Mesothelial cell of epicardium (in vitro differentiated cells): Measurements from ENCODE around the gene SGPL1.

- PRO-cap, result unidirectional peak, plus-strand start at chr10:70815914; unidirectional peak, plus-strand start at chr10:70815949; unidirectional peak, plus-strand start at chr10:70816037
Measured at GRCh38 chr10:70815554-70816161, at the start of gene SGPL1. Gene SGPL1 (plus strand): TSS chr10:70815948.

GRCh38 chr10:70816162-70817175 is 721 bp downstream of the SGPL1 start:
- PRO-cap, result no peak

GRCh38 chr10:70885806-70886353 is 2.5 kb downstream of the PCBD1 start:
- PRO-cap, result no peak

- PRO-cap, result no peak
Measured at GRCh38 chr10:70917881-70918288, 29.5 kb upstream of the PCBD1 start.

DNA sequence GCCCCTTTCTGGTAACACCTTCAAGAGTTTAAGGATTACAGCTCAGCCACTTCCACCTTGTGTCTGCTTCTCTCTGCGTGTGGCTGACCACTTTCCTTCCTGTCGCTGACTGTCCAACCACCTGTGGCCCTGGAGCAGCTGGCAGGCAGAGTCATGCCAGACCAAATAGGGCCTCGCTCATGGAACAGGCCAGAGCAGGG is 97.3 kb upstream of the PCBD1 start:
- PRO-cap, result no peak

DNA sequence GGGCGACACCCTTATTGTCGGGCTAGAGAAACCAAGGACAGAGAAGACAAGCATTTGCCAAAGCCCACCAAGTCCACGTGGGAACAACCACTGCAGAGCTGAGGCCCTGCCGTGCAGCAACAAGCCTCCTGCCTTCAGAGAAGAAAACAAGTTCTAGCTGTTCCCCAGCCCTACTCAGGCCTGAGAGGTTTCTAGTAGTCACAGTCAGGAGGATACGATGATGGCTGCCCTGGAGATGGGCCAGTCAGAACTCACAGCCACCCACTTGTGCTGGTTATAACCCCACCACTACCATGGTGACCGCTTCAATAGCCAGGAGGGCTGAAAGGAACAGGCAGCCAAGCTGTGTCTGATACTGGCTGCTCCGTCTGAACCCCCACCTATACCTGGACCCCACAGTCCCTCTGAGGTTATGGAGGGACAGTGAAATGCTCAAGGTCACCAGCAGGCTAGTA is 125.7 kb upstream of the PCBD1 start:
- PRO-cap, result no peak

DNA sequence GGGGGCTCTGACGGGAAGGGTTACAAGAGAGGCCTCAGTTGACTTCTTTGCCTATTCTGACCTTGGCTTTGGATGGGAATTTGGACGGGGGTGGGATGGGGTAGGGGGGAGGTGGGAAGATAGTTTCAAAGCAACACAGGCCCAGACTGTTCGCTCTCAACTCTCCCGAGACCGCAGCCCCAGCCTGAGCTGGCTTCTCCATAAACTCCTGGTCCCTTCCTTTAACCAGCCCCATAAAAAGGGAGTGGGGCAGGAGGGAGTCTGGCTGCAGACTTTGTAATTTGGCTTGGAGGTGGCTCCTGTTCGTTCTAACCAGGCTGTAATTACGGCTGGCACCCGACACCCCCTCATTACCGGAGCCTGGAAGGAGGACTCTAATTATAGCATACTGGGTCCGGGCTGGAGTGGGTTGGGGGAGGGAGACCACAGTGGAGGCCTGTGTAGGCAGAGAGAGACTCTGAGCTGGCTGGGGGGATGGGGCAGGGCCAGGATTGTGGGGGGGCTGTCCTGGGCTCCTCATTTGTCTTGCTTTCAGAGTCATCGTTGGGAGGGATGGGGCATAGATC is 49.6 kb downstream of the UNC5B start:
- PRO-cap, result no peak

DNA sequence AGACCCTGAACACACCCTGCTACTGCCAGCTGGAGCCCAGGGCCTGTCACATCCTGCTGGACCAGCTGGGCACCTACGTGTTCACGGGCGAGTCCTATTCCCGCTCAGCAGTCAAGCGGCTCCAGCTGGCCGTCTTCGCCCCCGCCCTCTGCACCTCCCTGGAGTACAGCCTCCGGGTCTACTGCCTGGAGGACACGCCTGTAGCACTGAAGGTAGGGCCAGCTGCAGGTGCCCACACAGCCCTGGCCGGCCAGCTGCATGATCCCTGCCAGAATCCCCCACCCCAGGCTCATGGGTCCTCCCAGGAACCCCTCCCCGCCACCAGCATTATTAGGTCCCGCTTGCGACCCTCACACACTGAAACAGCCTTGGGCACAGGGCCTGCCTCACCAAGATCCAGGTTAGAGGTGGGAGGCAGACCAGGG is 25.3 kb upstream of the SLC29A3 start:
- PRO-cap, result no peak

DNA sequence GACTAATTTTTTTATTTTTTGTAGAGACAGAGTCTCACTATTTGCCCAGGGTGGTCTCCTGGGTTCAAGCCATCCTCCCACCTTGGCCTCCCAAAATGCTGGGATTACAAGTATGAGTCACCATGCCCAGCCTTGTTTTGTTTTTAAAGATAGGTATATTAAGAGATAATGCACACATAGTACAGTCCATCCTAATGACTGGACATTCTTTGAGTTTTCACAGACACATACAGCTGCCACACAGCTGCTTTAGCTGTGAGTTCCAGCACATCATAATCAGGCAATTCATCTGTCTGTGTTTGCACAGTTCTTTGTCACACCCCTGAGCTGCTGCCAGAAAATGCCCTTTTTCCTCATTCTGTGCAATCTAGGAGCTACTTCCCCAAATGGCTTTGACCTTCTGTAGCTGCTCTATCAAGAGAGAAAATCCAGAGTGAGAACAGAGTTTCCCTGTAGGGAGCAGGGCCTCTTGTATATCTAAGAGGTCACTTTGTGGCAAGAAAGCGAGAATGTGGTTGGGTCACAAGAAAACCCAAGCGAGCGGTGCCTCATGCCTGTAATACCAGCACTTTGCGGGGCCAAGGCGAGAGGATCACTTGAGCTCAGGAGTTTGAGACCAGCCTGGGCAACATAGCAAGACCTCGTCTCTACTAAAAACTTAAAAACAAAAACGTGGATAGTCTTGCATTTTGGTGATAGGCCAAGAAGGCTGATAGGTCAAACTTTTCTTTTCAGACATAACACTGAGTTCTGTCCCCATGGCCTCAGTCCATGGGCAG is 24.3 kb downstream of the SLC29A3 start:
- PRO-cap, result no peak

DNA sequence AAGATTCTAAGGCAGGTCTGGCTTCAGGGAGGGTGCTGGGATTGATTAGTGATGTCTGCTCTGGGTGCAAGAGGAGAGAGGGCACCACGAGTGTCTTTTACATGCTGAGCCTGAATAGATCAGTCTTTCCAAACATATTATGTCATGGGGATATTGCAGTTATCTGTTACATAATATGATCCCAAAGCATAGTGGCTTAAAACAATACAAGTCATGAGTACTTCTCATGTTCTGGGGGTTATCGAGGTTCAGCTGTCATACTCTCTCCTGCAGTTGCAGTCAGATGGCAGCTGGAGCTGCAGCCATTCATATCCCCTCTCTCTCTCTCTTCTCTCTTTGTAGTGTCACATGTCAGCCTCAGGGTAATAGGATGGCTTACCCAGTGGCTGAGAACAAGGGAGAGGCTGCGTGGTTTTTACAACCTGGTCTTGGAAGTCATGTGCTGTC is 26.0 kb downstream of the SLC29A3 start:
- PRO-cap, result no peak

GRCh38 chr10:71713261-71714176 is 6.1 kb downstream of the C10orf105 start:
- PRO-cap, result no peak

DNA sequence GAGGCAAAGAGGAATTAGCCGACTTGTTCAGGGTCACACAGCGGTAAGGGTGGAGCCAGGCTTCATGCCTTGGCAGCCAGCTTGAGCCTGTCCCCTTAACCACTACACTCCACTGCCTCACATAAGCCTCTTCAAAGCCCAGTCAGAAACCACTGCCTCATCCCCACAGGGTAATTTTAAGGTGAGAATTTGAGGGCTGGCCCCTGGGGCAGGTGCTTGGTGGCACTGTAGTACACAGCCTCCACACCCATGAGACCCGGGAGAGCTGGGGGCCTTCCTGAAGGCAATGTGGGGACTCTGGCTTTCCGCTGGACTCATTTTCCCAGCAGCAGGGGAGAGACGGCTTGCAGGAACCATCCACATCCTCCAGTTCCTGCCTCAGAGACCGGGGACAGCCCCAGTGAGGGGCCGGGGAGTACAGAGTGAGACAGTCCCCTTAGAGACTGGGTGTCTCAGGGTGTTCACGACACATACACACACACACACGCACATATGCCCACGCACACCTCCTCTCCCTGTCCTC is 7.7 kb upstream of the C10orf105 start:
- PRO-cap, result no peak

- PRO-cap, result no peak
Measured at GRCh38 chr10:71747945-71748515, 25.3 kb downstream of the VSIR start.

DNA sequence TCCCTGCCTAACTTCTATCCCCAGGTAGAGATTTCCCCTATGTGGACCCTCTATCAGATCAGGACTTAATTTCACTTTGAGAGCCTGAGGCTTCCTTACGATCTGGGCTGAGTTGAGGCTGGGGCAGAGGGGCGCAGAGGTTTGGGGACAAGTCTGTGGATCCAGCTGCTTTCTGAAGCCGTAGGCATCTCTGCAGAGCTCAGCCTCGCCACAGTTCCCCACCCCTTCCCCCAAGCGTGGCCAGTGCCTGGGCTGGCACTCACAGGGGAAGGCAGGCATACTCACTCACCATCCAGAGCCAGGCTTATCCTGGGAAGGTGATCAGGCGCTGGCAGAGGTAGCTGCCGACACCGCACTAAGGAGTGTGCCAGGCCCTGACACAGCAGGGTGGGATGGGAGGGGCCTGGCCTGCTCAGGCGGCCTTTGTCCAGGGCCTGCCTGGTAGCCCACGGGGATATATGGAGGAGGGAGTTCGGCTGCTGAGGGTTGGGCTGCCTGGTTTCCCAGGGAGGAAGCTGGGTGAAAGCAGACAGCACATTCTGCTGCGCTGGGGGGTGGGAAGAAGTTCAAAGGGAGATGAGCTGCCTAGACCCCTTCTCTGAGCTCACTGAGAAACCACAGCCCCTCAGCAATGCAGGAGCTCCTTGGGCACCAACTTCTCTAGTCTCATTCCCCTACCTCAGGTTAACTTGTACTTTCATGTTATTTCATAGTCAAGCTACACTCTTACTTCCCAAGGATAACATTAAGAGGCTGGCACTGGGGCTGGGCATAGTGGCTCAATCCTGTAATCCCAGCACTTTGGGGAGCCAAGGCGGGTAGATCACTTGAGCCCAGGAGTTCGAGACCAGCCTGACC is 15.8 kb downstream of the VSIR start:
- PRO-cap, result no peak

- PRO-cap, result no peak
Measured at GRCh38 chr10:71771935-71772767, 1.2 kb downstream of the VSIR start.

DNA sequence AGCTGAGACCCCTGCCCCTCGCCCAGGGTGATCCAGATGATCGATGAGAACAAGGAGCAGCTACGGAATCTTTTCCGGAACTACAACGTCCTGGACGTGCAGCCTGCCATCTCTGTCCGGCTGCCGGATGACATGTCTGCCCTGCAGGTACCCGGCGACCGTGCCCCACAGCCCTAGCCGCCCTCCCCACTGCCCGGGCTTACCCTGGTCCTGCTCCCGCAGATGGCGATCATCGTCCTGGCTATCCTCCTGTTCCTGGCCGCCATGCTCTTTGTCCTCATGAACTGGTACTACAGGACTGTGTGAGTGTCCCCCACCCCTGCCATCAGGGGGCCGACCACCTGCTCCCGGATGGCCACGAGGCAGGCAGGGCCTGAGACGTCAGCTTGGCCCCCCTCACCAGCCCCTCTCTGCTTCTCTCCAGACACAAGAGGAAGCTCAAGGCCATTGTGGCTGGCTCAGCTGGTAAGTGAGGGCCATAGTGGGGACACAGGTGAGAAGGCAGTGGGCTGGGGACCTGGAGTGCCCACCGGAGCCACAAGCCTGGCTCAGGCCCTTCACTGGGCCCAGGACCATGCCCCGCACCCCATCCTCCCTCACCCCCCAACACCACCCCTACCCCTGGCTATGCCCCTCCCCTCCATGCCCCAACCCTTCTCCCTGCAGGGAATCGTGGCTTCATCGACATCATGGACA is 38.1 kb upstream of the VSIR start:
- PRO-cap, result no peak

DNA sequence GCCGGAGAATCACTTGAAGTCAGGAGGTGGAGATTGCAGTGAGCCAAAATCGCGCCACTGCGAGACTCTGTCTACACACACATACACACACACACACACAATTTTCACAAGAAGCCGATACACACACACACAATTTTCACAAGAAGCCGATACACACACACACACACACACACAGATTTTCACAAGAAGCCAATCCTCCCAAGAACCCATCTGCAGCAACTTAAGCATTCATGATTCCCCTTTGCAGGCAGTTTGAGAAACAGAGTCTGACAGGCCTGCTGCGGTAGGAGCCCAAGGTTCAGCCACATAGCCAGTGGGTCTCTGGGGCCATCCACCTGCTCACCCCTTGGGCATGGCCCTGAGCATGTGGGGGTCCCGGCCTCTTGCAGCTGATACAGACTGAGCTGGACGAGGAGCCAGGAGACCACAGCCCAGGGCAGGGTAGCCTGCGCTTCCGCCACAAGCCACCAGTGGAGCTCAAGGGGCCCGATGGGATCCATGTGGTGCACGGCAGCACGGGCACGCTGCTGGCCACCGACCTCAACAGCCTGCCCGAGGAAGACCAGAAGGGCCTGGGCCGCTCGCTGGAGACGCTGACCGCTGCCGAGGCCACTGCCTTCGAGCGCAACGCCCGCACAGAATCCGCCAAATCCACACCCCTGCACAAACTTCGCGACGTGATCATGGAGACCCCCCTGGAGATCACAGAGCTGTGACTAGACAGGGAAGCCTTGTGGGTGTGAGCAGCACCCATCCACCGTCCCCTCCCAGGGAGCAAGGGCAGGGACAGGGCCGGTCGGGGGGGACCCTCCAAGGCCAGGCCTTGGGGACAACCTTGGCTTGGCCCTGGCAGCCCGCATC is 36.3 kb downstream of the PSAP start:
- PRO-cap, result no peak

DNA sequence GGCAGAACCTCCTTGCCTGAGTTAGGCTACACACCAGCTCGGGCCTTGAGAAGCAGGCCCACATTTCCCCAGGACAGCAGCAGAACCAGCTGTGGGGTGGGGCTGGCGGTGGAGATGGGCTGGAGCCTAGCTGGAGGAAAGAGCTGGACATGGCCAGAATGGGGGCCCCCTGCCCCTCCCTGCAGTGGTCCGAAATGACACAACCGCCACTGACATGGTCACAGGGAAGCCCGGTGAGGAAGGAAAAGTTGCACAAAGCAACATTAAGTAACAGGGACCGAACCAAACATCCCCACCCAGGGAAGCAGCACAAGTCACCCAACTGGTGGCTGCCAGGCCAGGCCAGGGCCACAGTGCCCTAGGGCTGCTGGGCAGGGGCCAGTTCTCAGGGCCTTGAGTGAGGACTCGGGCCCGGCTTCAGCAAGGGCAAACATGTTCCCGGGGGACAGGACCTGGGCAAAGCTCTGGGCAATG is 33.2 kb downstream of the PSAP start:
- PRO-cap, result no peak

DNA sequence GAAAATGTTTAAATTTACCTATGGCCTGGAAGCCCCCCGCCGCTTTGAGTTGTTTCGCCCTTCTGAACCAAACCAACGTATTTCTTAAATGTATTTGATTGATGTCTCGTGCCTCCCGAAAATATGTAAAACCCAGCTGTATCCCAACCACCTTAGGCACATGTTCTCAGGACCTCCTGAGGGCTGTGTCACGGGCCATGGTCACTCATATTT is 748 bp downstream of the PSAP start:
- PRO-cap, result no peak

- PRO-cap, result no peak
Measured at GRCh38 chr10:71853837-71854378, 2.9 kb upstream of the PSAP start.